ENCODE measurements around the genes ATP2B1 and LUM.

DNA sequence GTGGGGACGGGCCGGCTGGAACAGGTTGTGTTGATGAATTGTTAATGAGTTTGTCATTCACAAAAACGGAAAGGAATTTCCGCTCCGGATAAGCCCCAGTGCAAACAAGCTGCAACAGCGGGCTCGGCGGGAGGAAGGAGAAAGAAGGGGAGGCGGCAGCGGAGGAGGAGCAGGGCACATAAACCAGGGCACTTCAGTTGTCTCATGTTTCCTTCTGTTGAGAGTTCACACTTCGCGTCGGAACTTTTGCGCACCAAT, 203 bp upstream of the DUSP6 start:
- PRO-cap, 2 experiments = peak in 2 of 2 experiments; most common plus-strand start position 207 of the sequence (in 2)

- PRO-cap, 2 experiments = no peak in any of the 2 experiments
These were observed 5.0 kb upstream of the DUSP6 start for GRCh38 chr12:89357112-89357977.

DNA sequence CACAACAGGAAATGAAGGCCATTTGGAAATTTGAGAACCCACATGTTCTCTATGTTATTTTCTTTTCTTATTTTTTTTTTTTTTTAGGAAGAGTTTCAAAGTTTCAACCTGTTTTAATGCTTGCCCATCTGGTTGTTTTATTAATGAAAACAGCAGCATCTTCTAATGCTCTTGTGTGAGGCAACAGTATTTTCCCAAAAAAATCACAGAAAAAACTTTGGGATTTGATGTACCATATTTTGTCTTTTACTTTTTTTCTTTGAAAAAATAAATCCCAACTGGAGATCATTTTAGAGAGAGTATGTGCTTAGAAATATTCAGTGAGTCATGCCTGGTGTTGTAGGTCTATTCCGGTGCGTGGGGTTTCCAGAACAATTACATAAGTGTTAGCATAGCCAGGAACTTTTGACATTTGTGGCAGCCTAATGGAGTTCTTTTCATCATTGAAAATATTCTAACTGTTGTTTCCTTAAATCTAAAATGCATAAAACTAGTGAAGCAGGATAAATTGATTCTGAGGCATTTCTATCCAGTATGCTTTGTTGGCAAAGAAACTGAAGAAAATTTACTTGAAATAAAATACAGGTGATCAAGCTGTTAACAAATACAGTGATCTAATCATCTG, 21.8 kb upstream of the DUSP6 start:
- PRO-cap, 2 experiments = no peak in any of the 2 experiments

- PRO-cap, 2 experiments = no peak in any of the 2 experiments
These were observed 7.2 kb downstream of the ATP2B1 start for GRCh38 chr12:89701533-89701797.

- PRO-cap, 2 experiments = peak in 2 of 2 experiments; most common plus-strand start chr12:89709081 (in 2); most common minus-strand start chr12:89708836 (in 2)
These were observed at the start of gene ATP2B1 for GRCh38 chr12:89708560-89709246. Gene ATP2B1 (minus strand): TSS chr12:89708838.

- PRO-cap, 2 experiments = no peak in any of the 2 experiments
These were observed 47.9 kb upstream of the ATP2B1 start for GRCh38 chr12:89756522-89756985.

DNA sequence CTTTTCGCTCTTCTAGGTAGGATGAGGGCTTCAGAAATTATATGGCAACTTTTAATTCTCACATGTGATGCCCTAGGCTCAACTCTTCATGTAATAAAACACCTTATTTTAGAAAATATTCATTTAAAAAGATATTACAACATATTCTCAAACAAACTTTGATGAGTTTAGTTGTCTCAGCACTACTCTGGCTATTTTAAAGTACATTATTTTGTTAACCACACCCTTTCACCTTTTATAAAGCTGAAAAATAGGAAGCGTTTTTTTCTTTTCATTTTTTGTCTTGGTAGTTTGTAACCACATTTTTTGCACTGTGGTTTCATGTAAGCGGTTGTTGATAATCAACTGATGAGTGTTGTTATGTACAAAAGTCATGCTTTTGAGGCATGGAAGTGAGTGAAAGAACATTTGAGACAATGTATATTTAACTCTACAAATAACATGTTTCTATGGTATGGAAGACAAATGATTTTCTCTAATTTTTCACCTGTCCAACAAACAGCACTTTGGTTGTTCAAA, 52.1 kb upstream of the ATP2B1 start:
- PRO-cap, 2 experiments = no peak in any of the 2 experiments

DNA sequence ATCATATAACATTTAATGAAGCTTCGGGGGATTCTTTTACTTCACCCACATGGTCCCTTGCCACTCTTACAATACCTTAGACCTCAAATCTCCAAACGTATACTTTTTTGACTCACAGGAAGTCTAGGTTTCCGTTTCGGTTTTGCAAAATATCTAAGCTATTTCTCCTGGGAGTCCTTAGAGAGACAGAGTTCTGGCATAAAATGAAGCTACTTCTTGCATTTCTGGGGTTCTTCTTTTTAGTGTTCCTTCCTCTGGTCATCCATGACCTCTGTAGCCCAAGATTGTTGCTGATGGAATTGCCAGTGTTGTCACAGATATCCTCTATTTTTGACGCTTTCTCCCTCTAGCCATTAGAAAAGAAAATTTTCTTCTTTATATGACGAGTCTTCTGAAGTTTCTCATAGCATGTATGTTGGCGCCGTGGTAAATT, 590.6 kb upstream of the ATP2B1 start:
- PRO-cap, 2 experiments = no peak in any of the 2 experiments

- PRO-cap, 2 experiments = no peak in any of the 2 experiments
These were observed at the start of gene LUM for GRCh38 chr12:91111321-91111749. Gene LUM (minus strand): TSS chr12:91111494.

DNA sequence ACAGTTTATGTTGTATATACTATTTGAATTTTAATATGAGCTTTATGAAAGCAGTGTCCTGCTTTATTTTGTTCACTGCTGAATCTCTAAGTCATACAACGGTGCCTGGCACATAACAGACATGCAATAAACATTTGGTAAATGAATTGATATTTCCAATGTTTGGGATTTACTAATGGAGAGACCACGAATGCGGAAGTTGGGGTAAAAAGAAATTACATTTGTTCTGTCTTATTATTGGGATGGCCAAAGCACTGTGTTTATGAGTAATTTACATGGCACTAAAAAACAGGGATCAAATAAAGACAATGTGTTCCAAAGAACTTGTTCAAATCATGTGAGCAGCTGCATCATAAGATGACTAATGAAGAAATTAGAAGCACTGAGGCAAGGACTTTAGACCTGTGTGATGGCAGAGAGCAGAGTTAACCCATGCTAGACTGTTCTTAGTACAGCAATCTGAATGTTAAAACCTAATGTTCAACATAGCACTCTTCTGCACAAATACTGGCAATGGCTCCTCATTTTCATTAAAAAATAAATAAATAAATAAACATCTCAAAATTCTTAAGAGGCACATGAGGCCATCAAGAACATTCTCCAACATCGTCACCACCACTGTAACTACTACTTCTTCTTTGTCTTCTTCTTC, 34.2 kb upstream of the DCN start:
- PRO-cap, 2 experiments = no peak in any of the 2 experiments

DNA sequence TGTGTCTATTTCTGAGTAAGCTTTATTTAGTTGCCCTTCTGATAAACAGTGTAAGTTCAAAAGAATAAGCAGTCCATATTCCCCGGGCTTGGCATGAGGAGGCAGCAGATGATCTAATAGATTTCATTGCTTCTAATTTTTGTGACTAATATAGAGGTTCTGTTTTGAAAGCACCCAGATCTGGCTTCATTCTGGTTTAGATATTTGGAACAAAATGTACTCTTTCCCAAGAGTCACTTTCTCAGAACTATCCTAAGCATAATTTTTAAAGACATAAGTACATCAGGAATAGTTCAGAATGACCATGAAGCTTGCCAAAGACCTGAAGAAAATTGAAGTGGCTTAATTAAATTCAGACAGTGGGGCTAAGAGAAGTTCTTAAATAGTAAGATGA, 290.9 kb downstream of the BTG1 start:
- PRO-cap, 2 experiments = no peak in any of the 2 experiments

DNA sequence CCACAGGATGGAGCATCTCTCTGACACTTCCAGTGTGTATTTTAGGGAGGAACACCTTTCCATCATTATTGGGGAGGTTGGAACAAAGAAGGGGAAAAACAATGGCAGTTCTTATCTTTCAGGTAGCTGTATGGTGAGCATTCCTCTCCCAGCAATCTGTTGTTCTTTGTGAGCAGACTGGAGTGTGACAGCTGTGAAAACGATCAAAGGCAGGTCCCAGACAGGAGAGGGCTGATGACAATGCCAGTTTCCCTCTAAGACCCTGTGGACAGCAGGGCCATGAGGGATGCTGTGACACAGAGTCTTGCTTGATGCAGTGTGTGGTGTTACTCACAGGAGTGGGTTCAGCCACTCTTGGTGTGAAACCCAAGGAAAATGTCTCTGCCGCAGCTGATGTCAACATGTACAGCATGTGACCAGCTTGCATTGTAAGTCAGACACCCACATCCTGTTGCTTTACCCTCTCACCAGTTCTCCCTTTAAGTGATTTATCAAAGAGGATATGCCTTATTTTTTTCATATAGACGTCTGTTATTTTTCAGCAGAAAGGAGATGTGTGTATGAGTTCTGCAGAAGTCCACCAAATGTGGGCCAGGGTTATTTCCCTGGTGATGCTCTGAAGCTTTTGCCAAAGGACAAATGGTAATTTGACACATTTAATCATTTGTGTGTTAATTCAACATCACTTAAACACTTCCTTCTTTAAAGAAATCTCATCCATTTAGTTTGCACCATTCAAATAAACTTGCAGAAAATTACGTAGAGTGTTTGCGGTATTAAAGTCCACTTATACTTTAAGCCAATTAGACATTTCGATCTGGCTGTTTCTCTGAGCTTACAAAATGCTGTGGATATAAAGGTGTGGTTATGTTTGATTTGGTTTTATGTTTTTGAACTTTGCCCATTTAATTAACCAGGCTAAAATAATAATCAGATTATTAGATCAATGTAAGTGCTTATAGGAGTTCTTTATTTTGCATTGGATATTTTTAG, 268.5 kb downstream of the BTG1 start:
- PRO-cap, 2 experiments = no peak in any of the 2 experiments

GRCh38 chr12:92098971-92099590, 46.6 kb downstream of the BTG1 start:
- PRO-cap, 2 experiments = no peak in any of the 2 experiments

- PRO-cap, 2 experiments = no peak in any of the 2 experiments
These were observed 6.7 kb downstream of the BTG1 start for GRCh38 chr12:92138874-92139324.

GRCh38 chr12:92145937-92146927, 586 bp upstream of the BTG1 start:
- PRO-cap, 2 experiments = peak in 2 of 2 experiments; most common plus-strand start chr12:92146209 (in 2)

DNA sequence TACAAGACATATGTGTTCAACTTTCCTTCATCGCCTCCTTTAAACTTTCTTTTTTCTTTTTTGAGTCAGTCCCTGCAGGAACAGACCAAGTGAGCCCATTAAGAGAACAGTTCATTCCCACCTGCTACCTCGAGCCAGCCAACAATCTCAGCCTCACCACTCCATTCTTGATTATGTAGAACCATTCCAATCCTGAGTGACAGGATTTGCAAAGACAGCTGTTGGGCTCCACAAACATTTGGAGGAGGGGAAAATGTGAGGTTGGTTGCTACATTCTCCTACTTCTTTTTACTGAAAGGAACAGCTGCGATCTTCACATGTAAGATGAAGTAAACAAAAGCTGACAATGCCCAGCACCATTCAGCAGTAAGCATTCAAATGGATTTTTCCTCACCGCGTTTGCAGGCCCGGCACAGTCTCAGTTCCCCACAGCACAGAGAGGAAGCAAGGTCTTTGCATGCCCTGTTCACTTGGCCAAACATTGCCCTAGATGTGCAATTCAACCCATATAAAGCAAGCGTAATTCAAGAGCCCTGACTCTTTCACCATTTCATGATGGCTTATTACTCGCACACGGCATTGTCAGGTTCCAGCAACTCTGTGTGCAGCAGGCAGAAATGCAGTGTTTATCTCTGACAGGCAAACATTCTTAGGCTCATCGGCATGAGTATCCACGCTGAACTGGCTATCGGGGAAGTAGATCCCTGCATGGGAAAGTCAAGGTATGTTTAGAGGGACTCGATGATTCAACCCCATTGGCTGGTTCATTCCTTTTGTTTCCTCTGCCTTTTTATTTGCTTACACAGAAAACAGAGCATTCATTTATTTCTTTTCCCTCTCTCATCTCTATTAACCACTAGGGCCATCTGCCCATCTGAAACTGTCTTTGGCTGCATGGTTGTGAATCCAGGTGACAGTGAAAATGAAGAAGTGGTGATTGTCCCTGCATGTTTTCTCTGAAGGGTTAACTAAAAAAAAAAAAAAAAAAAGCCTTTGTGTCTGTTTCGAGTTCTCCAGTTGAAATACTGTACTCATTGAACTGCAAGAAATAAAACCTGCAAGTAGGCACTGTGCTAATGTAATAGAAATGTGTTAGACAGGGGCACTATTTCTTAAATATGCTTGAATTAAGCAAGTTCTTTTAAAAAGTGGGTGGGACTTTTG, 236.1 kb upstream of the PLEKHG7 start:
- PRO-cap, 2 experiments = peak in 1 of 2 experiments; most common plus-strand start position 413 of the sequence (in 1); most common minus-strand start position 149 of the sequence (in 1)

DNA sequence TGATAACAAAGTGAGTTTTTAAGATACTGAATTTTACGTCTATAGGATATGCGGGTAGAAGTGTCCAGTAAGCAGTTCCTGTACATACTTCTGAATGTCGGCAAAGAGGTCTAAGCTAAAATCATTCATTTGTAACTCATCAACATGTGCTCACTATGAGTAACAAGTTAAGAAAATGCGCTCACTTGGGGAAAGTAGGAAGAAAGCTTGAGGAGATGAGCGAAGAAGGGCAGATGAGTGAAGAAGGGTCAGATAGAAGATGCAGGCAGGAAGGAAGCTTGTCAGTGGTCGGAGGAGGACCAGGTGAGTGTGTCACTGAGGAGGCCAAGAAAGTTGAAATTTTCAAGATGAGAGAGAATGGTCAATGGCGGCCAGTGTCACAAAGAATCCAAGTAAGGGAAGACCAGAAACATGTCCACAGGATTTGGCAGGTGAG, 145.7 kb upstream of the PLEKHG7 start:
- PRO-cap, 2 experiments = no peak in any of the 2 experiments

GRCh38 chr12:92778940-92779695, 76.3 kb downstream of the PLEKHG7 start:
- PRO-cap, 2 experiments = no peak in any of the 2 experiments

- PRO-cap, 2 experiments = no peak in any of the 2 experiments
These were observed 82.1 kb downstream of the PLEKHG7 start for GRCh38 chr12:92784790-92785344.

DNA sequence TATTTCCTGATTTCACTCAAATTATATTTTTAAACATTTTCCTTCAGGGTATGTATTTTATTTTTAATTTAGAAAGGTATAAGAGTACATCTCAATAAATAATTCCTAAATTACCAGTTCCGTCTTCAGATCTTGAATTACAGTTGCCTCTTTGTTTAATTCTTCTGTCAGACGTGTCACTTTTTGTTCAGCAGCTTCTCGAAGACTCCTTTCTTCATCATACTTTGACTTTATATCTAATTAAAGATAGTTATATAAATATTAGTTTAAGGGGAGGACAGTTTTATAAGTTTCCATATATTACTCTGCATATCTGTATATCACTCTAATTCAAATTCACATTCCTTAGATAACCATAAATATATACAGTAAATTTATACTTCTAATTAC, 77.0 kb downstream of the EEA1 start:
- PRO-cap, 2 experiments = no peak in any of the 2 experiments

Measured in psoas muscle (tissue), 2 donors.